Vein endothelial cell (primary cell): ENCODE results near the genes MAN2B2 and GRPEL1.

- CAGE, long polyA plus RNA: no peak
These were observed 2.1 kb downstream of the JAKMIP1 start for GRCh38 chr4:6198102-6198789.

- CAGE, long polyA plus RNA: no peak
These were observed 55.3 kb downstream of the WFS1 start for GRCh38 chr4:6324618-6325586.

- CAGE, long polyA plus RNA: no peak
These were observed 86.3 kb downstream of the PPP2R2C start for GRCh38 chr4:6385995-6386541.

DNA sequence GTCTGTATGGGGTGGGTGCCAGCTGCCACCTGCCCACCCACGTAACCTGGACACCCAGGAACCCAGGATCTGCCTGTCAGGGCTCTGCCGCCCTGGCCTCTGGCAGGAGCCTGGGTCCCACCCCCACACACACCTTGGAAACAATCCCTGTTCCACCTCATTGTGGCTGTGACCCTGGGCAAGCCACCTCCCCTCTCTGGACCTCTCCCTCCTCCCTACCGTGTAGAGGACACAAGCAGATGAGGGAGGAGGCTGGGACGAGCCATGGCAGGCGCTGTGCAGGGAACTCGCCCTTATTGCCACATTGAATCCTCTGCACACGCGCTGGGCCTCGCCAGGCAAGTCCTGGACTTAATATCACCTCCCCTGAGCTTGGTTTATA is 81.3 kb downstream of the PPP2R2C start:
- CAGE, long polyA plus RNA: no peak

DNA sequence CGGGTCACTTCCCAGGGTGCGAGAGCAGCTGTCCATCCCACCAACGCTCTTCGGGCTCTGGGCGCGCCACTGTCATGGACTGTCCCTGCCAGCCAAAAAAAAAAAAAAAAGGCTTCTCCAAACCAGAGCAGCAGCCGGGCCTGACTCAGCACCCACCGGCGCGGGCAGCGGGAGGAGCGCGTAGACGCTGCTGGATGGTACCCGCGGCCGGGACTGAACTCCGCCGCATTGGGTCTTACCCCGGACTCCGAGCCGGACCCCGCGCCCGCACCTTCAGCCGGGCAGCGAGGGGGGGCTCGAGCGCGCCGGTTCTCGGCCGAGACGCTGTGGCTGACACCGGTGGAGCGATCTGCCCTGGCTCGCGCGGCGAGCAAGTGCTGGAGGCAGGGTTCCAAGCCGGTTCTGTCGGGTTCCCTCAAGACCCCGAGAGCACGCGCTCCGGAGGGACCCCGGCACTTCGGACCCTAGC is 12.1 kb upstream of the MAN2B2 start:
- CAGE, long polyA plus RNA: no peak

DNA sequence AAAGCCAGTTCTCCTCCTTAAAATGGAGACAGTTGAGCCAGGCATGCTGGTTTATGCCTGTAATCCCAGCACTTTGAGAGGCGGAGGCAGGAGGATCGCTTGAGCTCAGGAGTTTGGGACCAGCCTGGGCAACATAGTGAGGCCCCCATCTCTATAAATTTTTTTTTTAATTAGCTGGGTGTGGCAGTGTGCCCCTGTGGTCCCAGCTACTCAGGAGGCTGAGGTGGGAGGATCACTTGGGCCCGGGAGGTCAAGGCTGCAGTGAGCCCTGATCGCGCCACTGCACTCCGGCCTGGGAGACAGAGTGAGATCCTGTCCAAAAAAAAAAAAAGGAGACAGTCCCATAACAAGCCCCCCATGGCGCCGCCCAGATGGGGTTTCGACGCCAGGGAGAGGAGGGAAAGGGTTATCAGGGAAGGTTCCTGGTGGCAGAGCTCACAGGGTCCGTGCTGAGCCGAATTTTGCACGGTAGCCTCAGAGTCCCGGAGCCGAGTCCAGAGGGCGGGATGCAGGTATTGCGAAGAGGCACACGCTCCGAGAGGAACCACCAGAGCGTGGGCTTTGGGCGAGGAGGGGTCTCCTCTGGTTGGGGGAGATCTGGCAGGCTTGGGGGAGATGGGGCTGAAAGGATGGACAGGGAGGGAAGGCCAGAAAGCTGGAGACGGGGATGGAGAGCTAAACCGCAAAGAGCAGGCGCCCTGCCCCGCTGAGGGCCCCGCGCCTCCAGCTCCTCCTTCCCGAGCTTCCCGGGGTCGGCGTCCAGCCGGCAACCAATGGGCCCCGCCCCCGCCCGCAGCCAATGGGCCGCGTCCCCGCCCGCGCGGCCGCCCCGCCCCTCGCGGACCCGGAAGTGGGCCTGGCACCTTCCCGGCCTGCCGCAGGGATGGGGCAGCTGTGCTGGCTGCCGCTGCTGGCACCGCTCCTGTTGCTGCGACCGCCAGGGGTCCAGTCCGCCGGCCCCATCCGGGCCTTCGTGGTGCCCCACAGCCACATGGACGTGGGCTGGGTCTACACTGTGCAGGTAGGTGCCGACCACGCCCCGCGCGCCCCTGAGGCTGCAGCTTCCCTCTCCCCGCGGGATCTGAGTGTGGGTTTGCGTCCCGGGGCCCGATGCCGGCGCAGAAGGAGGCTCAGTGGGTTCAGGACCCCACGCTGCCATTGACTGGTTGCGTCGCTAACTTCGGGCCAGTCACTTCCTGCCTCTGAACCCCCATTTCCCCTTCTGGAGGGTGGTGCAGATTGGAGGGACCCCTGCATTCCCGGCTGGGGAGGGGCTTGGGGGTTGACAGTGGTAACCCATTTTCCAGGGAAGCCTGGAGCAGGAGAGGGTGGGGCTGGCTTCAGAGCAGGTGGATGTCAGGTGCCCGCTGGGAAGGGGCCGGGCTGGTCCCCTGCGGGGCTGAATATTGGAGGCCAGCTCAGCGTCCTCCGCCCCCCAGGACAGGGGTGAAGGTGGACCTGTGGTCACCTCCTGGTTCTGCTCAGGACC is at the start of gene MAN2B2:
Gene MAN2B2, plus strand, starts transcription at position 862 of the 1,489 bp plus-strand sequence.
- CAGE, long polyA plus RNA: no peak

DNA sequence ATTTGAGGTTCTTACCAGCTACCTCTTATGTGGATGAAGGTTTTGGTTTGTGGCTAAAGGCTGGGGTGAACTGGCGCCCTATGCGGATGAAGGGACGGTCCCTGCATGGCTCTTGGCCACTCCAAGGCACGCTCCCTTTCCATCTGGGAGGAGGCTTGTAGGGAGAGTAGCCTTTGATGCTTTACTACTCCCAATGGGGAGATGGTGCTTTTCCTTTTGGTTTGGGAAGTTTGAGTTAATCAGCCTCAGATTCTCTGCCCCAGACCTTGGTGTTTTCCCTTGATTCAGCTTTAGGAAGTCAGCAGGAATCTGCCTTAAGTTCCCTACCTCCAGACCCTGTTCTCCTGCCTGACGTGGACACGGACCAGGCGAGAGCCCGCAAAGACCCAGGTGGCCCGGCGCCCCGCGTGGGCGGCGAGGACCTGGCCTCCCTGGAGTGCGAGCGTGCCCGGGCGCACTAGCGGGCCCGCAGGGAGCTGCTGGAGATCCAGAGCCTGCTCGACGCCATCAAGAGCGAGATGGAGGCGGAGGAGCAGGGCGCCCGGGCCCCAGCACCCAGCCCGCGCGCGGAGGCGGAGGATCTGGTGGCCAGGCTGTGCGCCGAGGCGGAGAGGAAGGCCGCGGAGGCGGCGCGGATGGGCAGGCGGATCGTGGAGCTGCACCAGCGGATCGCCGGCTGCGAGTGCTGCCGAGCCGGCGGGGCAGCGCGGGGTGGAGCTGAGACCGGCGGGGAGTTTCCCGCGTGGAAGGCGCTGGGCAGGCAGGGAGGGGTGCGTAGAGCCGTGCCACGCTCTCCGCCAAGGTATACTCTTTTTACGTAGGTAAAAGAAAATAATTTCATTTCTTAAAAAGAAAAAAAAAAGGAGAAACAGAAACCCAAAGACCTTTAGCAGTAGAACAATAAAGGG is 15.3 kb upstream of the ENSG00000170846 start:
- CAGE, long polyA plus RNA: no peak

- CAGE, long polyA plus RNA: no peak
These were observed 2.1 kb downstream of the S100P start for GRCh38 chr4:6695659-6696261.

- CAGE, long polyA plus RNA: no peak
These were observed 32.4 kb upstream of the KIAA0232 start for GRCh38 chr4:6749997-6750664.

GRCh38 chr4:6761469-6762210 is 20.9 kb upstream of the KIAA0232 start:
- CAGE, long polyA plus RNA: no peak

GRCh38 chr4:6839827-6840803 is 57.6 kb downstream of the KIAA0232 start:
- CAGE, long polyA plus RNA: no peak

DNA sequence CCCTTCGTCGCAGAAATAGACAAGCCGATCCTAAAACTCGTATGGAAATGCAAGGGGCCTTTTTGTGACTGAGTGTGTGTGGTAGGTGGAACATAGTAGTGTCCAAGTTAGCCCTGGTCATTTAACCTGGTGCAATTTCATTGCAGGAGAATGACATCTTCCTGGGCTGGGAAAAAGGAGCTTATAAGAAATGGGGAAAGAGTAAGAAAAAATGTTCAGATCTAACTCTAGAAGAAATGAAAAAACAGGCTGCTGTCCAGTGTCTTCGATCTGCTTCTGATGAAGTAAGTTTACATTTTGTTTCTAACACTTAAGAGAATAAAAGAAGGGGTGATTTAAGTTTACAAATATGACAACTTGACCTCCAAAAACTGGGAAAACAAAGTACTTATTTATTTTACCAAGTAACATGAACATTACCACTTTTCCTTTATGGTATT is 59.4 kb downstream of the KIAA0232 start:
- CAGE, long polyA plus RNA: no peak

- CAGE, long polyA plus RNA: no peak
These were observed 16.0 kb upstream of the TBC1D14 start for GRCh38 chr4:6893509-6894121.

DNA sequence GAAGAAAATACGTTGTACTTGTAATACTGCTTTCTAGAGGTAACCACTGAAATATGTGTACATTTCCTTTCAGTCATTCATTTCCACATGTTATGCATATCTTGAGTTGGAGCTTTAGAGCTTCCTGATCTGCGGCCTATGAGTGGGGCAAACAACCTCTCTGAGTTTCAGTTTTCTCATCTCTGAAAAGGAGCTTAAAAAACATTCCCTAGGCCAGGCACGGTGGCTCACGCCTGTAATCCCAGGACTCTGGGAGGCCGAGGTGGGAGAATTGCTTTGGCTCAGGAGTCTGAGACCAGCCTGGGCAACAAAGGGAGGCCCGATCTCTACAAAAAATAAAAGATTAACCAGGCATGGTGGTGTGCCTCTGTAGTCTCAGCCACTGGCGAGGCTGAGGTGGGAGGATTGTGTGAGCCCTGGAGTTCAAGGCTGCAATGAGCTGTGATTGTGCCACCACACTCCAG is 5.3 kb upstream of the TBC1D14 start:
- CAGE, long polyA plus RNA: no peak

DNA sequence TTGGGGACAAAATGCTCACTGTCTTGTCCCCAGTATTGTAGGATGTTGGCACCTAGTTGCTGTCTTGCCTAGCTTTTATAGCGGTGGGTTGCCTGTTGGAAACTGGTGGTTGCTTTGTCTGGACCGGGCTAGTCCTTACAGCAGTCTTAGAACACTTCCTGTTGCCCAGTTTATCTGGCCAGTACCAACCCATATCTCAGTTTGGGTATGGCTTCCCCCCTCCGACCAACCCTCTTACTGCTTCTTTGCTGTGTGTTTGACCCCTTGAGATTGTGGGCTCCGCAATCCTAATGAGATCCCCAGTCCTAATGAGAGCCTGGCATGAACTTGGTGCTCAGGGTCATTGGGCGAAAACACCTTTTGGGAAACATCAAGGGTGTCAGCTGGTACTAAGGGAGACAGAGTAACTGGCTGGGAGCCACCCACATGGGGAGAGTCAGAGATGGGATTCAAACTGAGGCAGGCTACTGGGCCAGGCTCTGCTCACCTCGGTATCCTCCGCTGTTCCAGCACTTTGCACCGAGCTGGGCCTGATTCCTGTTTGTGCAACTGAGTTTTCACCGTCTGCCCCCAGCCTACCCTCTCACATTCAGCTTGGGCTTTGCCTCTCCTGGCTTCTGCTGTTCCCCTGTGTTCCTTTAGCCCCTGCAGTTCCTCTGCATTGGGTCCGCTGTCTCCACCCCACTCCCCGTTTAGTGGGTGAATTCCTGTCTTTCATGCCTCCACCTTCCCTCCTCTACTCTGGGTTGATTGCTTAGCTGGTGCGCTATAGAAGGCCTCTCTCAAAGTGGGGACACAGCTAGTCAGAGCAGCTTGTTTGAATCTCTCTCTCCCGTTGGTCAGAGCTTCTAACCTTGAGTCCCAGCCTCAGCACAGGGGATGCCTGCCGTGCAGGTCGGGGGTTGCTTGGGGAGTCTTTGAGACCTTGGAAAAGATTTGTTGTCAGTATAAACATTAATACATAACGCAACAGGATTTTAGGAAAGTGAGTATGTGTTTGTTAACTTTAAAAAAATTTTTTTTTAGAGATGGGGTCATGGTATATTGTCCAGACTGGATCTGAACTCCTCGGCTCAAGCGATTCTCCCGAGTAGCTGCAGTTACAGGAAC is 1.7 kb downstream of the TBC1D14 start:
- CAGE, long polyA plus RNA: no peak

GRCh38 chr4:7003652-7004147 is 39.1 kb downstream of the CCDC96 start:
- CAGE, long polyA plus RNA: no peak

DNA sequence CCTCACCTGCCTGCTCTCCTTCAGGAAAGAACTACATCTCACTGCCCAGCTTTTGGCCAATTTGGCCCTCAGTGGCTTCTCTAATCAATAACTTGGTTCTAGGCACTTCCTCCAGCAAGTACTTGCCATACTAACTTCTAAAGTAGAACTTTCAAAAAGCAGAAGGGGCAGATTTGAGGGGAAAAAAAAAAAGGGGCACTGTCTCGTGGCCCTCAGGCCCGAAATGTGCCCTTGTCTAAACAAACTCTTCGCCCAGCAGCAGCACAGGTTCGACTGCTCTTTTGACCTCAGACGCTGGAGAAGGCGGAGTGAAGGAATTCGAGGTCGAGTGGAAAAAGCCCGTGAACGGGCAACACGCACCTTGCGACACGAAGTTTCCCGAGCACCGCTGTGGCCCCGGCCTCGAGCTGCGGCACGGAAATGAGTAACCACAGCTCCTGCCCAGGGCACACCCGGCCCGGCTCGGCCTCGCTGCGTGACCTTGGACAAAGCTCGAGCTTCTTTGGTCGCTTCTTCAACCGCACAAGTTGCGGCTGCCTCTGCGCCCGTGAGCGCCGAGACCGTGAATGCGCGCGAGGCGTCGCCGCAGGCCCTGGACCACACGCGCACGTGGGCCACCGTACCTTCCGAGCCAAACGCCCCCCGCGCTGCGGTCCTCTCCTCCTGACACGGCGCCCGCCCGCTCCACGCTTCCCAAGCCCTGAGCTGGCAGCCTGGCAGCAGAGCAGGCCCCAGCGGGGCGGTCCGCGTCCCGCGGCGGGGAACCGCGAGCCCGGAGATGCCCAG is 591 bp downstream of the GRPEL1 start:
- CAGE, long polyA plus RNA: no peak

GRCh38 chr4:7067866-7068822 is at the start of gene GRPEL1:
TSS of gene GRPEL1 (minus strand) at chr4:7068064.
- CAGE, long polyA plus RNA: start-site peak on the minus strand at chr4:7068041-7068066, 159 and 146 reads in 2 replicates

DNA sequence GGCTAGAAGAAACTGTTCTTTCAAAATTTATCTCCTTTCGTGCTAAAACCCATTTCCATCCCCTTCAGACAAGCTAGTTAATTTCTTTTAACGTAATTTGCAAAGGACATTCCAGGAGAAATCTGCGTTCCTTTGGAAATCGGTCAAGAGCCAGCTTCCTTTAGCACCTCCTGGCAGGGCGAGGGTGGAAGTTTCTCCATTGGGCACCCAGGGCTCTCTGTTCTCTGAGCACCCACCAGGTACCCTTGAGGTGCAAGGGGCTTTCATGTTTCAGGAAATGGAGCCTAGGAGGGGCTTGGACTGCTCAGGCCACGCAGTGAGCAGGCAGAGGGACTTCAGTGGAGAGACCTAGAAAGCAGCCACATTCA is 161.8 kb upstream of the PSAPL1 start:
- CAGE, long polyA plus RNA: no peak

DNA sequence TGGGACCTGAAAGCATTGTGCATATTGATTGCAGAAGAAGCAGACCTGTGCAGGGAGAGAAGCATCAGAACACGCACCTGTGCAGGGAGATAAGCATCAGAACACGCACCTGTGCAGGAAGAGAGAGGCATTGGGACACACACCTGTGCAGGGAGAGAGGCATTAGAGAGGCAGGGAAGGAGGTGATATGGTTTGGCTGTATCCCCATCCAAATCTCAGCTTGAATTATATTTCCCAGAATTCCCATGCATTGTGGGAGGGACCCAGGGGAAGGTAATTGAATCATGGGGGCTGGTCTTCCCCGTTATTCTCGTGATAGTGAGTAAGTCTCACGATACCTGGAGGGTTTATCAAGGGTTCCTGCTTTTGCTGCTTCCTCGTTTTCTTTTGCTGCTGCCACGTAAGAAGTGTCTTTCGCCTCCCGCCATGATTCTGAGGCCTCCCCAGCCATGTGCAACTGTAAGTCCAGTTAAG is 185.9 kb downstream of the AFAP1 start:
- CAGE, long polyA plus RNA: no peak